Bronchus fibroblast of lung (primary cell): ENCODE results near the gene NRCAM.

DNA sequence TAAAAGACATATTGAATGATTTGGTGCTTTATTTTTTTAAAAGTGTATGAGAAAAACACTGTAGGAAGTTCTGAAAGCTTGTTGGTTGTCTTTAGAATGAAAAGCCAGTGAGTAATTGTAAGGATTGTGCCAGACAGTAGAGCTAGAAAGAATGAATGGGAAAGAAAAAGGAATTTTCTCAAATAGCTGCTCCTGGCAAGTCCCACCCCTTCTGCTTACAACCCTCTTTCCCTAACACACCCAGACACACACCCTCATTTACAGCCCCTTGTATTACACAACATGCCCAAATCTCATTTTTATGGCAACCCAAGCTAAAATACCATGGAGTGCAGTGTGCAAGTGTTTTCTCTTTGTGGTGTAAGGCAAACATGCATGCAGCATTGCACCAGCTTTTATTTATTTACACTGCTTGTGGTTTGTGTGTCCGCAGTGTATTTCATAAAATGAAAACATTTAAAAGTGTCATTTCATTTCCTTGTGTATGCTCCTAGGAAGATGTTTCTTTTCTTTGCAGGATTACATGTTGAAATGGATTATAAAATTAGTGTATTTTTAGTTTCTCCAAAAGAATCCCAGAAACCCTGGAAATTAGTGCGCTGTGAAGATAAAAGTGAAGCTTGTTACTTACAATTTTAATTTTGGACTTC lies 1.5 kb downstream of the PRKAR2B start:
- RAMPAGE, long total RNA = no peak

GRCh38 chr7:107103253-107103976 lies 58.9 kb downstream of the PRKAR2B start:
- RAMPAGE, long total RNA = no peak

- RAMPAGE, long total RNA = no peak
Observed at GRCh38 chr7:107169629-107170379, 1.0 kb downstream of the HBP1 start.

- RAMPAGE, long total RNA = no peak
Observed at GRCh38 chr7:107172107-107172885, 3.5 kb downstream of the HBP1 start.

GRCh38 chr7:107173079-107173668 lies 4.4 kb downstream of the HBP1 start:
- RAMPAGE, long total RNA = no peak

DNA sequence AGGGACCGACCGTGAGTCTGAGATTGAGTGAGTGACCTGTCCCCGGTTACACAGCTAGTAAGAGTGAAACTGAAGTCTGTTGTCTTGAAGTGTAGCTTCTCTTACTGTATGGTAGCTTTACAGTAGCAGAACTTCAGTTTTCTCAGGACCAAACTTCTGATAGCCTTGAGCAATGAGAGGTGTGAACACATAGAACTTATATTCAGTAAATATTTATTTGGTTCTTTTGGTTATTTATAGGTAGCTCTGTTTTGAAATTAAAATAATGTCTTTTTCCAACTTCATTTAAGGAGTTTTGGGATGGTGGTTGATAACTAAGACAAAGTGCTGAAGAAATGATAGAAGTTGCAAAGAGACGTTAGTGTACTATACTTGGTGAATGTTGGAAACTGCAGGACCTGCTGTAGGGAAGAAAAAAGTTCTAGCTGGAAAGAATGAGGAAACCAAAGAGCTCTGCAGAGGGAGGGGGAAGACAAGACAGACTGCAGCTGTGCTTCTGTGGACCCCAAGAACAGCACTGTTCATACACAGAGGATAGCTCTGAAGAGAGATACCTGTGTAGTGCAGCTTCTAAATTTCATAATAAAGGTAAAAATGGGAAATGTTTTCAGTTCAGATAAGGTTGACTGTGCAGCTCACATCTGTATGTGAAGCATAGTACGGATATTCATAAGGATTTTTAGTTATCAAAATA lies 5.5 kb downstream of the HBP1 start:
- RAMPAGE, long total RNA = no peak

DNA sequence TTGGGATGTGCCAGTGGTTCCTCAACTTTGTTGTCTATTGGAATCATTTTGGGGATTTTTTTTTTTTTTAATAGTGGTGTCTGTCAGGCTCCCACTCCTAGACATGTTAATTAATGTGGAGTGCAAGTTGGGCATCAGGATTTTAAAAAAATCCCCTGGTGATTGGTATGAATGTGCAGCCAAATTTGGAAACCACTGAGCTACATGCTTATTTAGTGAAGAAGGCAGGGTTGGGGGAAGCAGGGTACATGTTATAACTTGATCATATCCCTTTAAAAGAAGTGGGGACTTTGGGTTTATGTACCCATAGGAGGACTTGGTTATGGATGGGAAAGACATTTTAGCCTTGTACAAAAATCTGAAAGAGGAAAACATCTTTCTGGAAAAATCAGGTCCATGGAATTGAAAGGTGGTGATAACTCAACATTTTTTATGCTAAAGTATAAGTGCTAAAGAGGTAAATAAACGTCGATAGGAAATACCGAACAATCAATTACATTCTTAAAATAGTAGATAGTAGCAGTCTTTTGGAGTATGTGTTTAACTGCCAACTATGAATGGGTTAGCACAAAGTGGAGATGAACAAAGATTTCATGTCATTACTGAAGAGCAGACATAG lies 34.2 kb downstream of the HBP1 start:
- RAMPAGE, long total RNA = no peak

DNA sequence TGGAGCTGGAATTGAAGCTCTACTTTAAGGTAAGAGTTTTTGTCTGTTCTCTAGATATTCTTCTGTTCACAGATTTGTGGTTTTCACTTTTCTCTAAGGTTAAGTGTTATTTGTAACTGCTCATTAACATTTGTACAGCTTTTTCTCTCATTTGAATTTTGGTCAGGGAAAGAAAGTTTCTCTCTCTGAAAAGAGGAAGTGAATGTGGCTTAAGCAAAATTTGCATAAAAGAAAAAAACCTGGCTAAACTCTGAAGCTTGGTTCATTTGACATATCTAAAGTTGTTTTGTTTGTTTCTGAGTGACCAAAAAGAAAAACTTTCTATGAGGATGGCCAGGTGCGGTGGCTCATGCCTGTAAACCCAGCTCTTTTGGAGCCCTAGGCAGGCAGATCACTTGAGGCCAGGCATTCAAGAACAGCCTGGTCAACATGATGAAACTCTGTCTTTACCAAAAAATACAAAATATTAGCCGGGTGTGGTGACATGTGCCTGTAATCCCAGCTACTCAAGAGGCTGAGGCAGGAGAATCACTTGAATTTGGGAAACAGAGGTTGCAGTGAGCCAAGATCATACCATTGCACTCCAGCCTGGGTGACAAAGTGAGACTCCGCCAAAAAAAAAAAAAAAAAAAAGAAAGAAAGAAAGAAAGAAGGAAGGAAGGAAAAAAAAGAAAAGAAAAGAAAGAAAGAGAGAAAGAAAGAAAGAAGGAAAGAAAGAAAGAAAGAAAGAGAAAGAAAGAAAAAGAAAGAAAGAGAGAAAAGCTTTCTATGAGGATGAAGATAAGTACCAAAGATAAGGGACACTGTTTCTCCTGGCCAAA lies 21.8 kb upstream of the SLC26A4 start:
- RAMPAGE, long total RNA = no peak

- RAMPAGE, long total RNA = no peak
Observed at GRCh38 chr7:107760908-107761496, 17.1 kb downstream of the CBLL1 start.

DNA sequence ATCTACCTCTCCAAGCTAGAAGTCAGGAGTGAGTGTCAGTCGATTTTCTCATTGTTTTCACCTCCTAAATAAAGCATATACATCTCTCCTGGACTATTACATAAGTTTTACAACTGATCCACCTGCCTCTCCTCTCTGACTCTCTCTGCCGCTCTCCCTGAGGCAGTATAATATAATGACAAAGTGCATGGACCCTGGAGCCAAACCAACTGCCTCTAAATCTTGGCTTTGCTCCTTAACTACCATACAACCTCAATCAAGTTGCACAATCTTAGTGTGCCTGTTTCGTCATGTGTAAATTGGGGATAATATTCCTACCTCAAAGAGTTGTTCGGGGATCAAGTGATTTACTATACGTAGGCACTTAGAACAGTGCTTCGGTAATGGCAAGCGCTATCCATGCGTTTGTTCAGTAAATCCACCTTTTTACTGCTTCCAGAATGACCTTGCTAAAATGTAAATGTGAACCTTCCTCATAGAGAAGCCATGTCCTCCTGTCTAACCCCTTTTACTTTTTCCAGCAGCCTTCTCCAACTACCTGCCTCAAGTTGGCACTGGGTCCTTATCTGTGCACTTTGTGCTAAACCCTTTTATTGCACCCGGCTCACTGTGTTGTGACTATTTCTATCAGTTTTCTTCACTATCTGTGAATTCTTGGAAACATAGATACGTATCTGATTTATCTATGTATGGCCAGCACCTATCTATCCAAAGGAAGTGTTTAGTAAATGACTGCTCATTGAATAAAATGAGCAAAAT lies 30.6 kb upstream of the DLD start:
- RAMPAGE, long total RNA = no peak

DNA sequence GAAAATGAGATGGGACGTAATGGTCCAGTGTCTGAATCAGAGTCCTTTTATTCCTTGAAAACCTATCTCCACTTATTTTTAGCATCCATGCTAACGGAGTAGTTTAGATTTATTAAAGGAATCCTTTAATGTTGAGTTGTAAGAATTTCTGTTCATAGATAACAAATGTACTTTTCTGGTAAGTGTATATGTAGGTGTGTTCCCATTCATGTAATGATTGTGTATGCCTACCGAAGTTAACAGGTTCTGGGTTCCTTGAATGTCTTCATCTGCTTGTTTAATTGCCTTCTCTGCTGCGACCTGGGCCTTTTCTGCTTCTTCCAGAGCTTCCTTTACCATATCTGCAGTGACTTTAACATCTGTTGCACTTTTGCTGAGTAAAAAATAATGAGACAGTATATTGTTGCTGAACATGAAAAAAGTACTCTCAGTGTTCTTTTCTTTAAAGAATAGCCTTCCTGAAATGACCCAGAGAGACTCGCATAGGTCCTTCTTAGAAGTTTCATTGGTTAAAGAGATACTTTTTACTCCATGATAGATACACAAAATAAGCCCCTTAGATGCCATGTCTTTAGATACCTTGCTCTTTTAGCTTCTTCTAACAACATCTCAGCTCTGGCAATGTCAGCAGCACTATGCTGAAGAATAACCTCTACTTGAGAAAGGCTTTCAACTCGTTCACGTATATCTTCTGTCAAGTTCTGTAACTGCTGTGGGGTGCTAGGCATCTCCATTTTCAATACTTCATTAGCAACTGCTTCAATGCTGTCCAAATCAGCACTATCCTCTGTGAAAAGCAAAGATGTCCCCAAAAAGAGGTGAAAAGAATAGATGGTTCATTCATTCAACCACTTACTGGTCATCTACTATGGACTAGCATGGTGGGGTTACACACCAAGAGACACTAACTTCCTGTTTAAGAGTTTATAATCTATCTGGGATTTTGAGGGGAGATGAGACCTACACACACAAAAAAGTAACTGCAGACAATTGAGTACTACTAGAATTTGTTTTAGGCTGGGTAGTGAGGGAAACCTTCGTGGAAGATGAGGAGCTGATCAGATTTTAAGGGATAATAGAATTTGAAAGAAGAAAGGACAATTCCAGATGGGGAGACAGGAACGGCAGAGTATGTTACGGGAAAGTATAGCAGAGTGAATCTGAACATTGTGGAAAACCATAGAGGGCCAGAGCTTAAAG lies 38.2 kb downstream of the DLD start:
- RAMPAGE, long total RNA = no peak

DNA sequence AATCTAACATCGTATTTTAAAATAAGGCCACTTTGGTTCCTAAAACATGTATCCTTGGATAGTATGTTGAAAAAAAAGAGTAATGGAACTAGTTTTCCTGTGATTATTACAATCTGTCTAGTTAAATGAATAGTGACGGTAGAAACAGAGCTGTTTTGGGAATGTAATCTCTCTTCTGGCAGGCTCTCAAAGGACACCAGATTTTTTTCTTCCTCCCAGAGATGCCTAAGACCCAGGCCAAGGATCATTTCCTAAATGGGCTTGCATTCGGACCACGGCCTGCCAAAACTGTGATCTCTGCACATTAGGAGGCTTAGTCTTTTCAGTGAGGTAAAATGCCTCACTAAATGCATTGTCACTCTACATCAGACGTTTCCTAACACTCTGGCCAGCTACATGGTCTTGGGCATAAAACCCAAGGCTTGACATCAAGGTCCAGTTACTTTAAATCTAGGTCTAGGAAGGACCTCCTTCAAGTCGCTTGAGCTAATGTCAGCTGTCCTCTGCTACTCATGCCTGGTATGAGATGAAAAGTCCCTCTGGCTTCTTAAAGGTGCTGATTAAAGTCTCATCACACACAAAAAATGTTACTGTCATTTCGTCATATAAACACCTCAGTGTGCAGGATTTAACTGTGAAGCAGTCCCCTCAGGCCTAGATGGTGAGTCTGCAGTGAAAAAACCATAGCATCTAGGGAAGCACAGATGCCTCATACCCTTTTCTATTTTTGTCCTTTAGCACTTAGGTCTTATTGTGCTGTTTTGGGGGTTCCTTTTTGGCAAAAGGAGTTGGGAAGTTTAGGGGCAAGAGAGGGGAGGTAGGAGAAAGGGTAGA lies 47.7 kb downstream of the DLD start:
- RAMPAGE, long total RNA = no peak

GRCh38 chr7:107995029-107995562 lies 7.9 kb downstream of the LAMB1 start:
- RAMPAGE, long total RNA = no peak

GRCh38 chr7:108001141-108001818 lies 1.7 kb downstream of the LAMB1 start:
- RAMPAGE, long total RNA = no peak

DNA sequence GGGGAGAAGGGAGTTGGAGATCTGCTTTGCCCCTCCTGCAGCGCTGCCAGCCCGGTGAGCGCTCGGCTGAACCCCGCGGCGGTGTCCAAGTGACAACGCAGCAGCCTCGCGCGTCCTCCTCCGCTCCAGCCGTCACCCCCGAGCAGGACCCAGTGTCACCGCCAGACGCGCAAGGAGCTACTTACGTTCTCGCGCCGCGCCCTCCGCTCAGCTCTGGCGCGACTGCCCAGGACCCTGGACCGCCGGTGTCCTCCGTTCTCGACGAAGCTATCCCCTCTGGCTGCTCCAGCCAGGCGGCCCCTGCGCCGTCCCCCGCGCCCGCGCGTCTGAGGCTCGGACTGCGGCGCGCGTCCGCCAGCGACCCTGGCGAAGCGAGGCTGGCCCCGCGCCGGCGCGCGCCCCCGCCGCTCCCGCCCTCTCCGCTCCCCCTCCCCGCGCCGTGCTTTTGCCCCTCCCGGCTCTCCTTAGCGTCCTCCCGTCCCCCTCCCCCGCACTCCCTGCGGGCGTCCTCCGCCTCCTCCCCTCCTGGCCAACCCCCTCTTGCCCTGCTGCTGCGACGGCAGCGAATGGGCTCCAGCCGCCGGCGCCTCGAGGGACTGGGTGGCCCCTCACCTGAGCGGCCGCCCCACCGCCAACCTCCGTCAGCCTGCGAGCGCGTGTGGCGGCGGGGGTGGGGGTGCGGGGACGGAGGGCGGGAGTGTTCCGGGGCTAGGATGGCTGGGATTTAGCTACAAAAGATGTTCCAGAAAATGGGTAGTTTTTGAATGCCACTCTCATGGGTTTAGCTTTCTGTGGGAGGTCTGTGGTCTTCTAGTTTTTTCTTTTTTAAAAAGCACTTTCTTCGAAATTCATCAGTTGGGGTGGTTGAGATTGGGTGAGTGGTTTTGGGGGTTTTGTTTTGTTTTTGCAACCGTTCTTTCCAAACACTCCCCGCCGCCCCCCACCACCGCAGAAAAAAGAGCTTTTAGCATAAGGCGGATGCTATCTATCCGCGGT lies at the start of gene NRCAM:
Gene NRCAM, minus strand, starts transcription at position 379 of the 996 bp plus-strand sequence.
- RAMPAGE, long total RNA = no peak

GRCh38 chr7:108503164-108503996 lies 22.6 kb downstream of the PNPLA8 start:
- RAMPAGE, long total RNA = no peak

DNA sequence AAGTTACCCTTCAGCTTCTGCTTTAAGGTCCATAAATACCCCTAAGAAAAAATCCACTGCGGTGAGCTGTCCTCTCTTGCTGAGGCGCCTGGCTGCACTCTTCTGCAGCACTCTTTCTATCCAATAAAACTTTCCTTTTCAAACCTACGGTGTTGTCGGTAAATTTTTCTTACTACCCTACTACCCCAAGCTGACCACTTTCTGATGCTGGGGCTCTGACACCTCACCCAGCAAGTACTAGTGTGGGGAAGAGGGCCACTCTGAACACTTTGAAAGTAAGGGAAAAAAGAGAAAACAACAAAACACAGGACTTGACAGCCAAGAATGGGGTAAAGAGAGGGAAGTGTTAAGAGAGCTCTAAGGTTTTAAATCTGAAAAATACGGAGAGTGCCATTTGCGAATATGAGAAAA lies 2.3 kb downstream of the PNPLA8 start:
- RAMPAGE, long total RNA = no peak

GRCh38 chr7:110534124-110534900 lies 556.6 kb upstream of the LRRN3 start:
- RAMPAGE, long total RNA = no peak

DNA sequence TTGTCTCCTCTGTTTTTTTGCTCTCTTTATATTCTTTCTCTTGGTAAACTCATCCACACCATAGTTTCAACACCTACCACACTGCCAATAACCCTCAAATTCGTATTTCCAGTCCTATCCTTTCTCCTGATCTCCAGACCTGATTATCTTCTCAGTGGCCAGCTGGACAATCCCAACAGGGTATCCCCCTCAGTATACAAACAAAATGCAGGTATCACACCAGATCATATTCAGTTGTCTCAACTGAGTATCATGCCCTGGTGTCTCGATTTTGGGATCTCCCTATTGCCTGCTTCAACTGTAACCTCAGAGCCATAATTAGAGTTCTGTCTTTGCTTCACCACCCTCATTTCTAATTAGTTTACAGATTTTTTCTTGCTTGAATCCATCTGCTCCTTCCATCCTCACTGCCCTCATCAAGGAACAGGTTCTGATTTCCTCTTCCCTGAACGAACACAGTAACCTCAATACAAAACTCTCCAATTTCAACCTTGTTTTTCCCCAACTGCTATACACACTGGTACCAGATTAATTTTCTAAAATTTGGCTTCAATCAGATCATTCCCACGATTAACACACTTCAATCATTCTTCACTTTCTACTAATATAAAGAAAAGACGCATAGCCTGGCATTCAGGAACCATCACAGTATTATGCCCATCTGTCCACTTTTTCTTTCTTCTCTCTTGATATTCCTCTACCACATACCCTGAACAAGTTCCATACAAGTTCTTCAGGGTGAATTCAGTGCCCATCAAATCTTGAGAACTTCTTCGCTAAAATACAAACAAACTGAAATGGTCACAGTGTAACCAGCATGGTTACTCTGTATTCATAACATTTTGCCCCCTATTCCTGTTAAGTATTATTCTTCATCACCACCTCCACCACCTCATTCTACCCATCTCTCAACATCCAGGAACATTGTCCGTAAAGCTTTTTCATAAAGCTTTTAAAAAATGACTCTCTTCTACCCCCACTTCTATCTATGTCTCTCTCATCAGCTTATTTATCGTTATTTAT lies 404.3 kb upstream of the LRRN3 start:
- RAMPAGE, long total RNA = no peak

GRCh38 chr7:111137753-111138194 lies 46.8 kb downstream of the LRRN3 start:
- RAMPAGE, long total RNA = no peak